Urinary bladder (tissue), 3 donors: ENCODE data around the genes GTF3C1, SBK1, NPIPB6, NUPR1 and NPIPB8.

DNA sequence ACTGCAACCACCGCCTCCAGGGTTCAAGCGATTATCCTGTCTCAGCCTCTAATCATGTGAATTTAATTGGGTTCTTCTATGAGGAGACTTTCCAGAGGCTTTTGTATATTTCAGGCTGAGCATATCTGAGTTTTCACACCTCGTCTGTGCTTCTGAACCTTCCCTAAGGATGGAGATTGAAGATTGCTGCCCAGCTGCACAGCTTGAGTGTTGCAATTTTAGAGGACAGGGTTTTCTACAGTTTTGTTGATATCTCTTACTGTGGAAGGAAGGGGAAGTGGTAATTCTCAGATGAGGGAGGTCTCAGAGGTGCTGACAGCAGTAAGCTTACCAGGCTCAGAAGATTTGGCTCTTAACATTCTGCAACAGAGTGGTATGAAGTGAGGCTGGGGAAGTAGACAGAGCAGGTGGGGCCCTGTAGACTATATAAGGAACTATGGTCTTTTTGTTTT, 45.7 kb upstream of the ARHGAP17 start:
- PRO-cap = no peak
- RAMPAGE, long total RNA = no peak

DNA sequence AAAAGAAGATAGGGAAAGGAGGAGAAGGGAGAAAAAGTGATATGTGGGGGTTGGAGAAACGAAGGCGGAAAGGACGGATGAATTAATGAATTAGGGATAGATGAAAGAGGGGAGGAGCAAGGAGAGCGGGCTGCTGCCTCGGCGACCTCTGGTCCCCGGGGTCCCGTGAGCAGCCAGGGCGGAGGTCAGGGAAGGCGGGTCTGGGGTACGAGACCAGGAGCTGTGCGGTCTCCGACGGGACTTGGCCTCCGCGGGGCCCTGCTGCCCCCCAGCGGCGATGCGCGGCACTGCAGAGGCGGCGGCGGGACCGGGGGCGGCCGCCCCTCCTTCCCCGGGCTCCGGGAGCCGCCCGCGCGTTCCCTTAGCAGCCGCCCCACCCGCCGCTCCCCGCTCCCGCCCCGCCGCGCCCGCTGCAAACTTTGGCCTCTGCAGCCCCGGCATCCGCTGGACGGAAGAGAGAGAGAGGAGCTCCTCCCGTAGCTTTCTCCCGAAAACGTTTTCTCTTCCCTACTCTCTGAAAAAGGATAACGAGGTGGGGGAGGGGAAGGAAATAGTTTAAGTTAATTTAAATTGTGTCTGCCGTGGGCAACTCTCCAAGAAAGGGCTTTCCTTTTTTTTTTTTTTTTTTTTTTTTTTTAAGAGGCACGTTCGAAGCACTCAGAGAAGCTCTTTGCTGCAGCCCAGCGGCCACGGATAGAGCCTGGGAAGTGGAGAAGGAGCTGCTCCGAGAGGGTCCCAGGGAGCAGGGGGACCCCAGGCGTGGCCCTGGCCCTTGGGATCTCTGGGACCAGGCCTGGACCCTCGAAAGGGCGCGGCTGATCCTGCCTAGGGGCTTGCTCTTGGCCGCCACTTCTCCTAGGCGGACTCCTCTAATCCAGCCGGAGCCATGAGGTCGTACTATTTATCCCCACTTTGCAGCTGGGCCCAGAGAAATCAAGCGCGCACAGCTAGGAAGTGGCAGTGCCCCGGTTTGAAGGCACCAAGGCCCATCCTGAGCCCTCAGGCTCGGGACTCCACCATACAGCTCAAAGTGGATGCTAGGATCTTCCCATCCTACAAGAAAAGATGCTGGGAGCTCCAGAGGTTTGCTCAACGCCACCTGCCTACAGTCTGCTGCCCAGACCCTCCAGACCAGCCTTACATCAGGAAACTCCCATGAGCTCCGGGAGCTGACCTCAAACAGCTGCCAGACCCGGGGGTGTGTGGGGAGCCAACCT, 43.2 kb downstream of the C16orf82 start:
- PRO-cap = unidirectional peak, plus-strand start at position 447 of the sequence
- RAMPAGE, long total RNA = no peak

DNA sequence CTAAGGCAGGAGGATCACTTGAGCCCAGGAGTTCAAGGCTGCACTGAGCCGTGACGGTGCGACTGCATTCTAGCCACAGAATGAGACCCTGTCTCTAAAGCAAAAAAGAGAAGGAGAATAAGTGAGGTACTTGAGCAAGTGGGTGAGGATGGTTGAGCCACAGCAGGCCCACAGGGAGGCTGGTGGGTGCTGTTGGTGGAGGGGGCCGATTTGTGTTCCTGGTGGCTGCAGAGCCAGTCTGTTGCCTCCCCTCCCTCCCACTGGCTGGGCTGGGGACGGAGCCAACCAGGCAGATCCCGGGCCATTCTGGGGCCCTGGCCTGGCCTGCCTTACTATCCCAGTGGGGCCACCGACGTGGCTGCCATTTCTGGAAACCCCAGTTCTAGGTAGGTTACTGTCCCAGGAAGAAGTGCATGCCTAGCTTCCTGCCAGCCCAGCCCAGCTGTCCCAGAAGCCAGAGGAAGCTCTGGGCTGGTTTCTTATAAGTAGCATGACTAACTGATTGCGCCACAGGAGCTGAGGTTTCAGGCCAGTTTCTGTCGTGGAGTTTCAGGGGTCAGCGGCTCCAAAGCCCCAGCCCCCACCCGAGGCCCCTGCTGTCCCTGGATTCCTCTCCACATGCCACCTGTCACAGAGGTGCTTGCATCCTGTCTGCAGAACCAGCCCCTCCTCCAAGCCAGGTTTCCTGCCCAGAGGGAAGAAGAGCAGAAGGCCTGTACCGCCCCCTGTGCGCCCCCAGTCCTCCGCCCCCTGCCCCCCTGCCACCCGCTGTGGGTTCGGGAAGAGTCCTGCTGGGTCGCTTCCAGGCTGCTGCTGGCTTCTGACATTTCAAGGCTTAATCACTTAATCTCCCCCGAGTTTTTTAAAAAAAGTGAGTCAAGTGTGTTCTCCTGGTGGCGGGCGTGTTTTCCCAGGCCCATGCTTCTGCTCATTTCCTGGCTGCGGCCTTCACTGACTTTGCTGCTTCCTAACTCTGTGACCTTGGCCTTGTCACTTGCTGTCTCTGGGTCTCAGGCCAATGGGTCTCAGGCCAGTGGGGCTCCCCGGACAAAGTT, 13.1 kb downstream of the IL4R start:
- PRO-cap = bidirectional peak, plus-strand start at position 532 of the sequence, minus-strand start at position 449 of the sequence
- RAMPAGE, long total RNA = no peak

DNA sequence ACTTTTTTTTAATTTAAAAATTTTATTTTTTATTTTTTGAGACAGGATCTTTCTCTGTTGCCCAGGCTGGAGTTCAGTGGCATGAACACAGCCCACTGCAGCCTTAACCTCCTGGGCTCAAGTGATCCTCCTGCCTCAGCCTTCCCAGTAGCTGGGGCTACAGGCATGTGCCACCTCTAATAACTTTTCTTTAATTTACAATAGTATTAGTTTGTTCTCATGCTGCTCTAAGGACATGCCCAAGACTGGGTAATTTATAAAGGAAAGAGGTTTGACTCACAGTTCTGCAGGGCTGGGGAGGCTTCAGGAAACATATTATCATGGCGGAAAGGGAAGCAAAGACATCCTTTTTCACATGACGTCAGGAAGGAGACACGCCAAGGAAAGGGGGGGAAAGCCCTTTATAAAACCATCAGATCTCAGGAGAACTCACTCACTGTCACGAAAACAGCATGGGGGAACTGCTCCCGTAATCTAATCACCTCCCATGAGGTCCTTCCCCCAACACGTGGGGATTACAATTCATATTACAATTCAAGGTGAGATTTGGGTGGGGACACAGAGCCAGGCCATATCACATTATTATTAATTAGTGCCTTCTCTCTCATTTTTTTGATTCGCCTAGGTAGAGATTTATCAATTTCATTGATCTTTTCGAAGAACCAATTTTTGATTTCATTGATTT, 18.3 kb downstream of the IL4R start:
- PRO-cap = unidirectional peak, plus-strand start at position 436 of the sequence
- RAMPAGE, long total RNA = no peak

DNA sequence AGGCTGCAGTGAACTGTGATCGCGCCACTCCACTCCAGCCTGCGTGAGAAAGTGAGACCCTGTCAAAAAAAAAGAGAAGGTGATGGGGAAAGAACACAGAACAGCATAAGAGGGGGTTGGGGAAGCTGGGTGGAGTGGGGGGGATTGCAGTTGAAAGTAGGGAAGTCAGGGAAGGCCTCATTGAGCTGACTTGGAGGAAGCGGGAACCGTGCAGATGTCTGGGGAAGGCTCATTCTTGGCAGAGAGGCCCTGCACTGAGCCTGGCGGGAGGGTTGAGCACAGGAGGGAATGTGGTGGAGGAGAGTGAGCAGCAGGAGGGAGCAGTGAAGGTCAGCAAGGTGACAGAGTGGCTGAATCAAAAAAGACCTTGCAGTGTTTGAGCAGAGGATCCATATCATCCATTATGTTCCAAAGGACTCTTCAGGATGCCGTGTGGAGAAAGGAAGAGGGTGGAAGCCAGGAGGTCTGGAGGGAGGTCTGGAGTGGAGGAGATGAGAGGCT, 26.9 kb downstream of the IL4R start:
- PRO-cap = no peak
- RAMPAGE, long total RNA = no peak

DNA sequence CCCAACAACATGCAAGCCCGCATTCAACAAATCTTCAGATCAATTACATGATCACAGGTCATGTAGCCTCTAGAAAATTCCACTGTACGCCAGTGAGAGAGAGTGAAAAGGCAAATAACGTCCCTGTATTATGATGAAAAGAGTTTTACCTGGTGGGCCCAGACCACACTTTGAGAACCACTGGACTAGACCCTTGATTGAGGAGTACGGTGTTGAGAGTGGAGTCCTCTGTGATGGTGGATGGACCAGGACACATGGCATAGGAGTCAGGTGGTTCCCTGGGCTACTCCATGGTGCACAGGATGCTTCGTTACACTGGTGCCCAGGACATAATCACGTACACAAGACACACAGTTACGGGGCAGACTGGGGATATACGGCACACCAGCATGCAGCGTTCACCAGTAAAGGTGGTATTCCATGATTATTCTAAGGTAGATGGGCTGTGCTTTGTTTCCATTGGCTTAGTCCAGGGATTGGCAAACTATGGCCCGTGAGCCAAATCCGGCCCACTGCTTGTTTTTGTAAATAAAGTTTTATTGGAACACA, 29.1 kb downstream of the IL4R start:
- PRO-cap = no peak
- RAMPAGE, long total RNA = no peak

DNA sequence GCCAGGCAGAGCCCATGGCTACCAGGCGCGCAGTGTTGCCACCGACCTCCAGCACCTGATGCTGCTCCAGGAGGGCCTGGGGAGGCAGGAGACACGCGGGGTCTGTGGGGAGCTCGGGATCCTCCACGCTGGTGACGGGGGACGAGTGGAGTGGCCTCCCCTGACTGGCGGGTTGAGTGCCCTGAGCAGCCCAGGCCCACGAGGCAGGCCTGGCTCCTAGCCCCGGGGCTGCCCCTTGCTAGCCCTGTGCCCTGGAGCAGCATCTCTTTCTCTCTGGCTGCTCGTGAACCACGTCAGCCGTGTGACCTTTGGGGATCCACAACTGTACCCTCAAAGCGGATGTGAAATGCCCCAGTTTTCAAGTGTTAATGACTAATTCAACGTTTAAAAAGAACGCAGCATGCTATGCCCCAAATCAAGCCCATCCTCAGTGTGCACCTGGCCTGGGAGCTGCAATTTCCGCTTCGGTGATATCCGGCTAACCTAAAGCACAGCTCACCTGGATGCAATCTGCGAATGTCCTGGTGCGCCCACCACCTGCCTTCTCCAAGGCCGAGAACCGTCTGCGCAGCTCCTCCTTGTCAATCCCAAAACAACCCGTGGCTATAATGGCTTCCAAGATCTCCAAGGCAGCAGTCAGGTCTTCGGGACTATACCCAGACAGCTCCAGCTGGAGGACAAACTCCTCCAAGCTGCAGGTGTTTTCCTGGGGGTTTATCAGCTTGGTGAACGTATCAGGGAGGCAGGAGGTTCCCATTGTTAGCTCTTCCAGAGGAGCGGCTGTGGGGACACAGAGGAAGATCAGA, 63.0 kb downstream of the IL21R start:
- PRO-cap = no peak
- RAMPAGE, long total RNA = no peak

DNA sequence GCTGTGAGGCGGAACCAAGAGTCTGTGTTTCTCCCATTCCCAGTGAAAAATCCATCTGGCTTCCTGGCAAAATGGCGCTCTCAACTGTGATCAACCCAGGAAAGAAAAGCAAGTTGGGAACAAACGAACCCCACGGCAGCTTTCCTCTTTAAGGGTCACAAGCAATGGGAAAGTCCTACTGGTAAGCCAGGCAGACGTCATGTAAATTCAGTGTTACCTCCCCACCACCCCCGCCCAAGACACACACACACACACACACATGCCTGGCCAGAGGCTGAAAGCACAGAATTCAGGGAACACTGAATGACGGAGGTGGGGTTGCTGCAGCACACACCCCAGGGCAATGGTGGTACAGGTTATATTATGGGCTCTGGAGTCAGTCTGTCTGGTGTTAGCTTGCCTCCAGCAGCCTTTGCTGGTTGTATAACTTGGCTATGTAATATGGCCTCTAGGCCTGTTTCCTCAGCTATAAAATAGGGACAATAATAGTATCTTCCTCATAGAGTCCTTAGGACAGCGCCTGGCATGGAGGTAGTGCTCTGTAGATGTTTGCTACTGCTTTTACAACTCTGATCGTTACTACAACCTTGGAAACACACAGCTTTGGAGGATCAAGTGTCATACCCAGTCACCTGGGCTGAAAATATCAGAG, 31.6 kb downstream of the GTF3C1 start:
- PRO-cap = no peak
- RAMPAGE, long total RNA = no peak

GRCh38 chr16:27549261-27550251, at the start of gene GTF3C1:
TSS of gene GTF3C1 (minus strand) at chr16:27549913.
- PRO-cap = bidirectional peak, plus-strand start at chr16:27550106, minus-strand start at chr16:27549913
- RAMPAGE, long total RNA = start-site peak on the minus strand at chr16:27549896-27549937, 670 and 115 reads in 2 replicates; start-site peak on the plus strand at chr16:27550107-27550161, 133 and 138 reads in 2 replicates

DNA sequence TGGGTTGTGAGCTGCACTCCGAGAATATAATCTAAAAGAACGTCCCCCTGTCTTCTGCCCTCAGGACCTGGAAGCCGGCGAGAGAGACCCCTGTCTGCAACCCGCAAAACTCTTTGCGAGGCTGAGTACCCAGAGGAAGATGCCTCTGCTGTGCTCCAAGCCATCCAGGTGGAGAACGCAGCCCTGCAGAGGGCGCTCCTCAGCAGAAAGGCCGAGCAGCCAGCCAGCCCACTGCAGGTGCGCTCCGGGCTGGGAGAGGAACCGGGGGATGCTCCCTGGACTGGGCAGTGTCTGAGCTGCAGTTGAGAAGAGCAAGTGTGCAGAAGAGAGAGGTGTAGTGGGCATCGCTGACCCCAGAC, 148.3 kb downstream of the KATNIP start:
- PRO-cap = no peak
- RAMPAGE, long total RNA = no peak

DNA sequence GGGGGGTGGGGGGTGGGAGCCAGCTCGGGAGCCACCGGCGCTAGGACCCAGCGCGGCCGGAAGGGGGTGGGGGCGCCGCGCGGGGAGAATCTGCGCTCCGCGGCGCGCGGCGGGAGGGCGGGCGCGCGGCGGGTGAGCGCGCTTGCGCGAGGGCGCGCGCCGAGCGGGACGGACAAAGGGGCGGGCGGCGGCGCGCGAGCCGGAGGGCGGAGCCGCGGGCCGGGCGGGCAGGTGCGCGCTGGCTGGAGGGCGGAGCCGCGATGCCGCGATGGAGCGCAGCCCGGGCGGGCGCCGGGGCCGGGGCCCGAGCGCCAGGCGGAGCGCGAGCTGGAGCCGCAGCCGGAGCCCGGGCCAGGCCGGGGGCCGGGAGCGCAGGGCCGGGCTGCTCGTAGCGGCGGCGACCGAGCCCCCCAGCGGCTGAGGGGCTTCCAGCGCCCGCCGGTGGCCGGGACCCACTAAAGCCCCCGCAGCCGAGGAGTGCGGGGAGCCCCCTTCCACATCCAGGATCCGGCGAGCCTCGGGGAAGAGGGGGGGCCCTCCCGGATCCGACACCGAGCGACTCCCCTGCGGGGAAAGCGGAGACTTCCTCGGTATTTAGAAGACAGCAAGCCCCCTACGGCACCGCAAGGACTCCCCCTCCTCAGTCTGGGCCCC, at the start of gene SBK1:
Gene SBK1, plus strand, starts transcription at position 260 of the 654 bp plus-strand sequence.
- PRO-cap = unidirectional peak, plus-strand start at position 260 of the sequence; unidirectional peak, minus-strand start at position 412 of the sequence
- RAMPAGE, long total RNA = no peak

DNA sequence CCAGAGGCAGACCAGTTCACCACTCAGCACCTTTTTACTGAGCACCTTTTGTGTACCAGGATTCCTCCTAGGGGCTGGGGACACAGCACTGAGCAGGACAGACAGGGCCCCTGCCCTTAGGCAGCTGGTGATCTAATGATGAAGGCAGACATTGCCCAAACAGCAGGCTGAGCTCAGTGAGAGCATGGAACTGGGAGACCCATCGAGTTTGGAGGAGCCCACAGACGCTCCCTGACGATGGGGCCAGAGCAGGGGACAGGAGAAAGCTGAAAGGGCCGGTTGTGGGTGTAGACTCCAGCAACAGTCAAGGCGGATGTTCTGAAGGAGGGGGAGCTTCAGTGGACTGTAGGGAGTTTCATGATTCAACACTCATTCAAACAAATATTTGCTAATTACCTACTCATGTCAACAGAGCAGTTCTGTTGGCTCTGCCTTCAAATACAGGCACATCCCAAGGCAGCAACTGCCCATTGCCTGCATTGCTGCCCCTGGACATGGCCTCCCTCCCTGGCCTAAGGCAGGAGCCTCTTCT, 32.1 kb downstream of the SBK1 start:
- PRO-cap = no peak
- RAMPAGE, long total RNA = no peak

DNA sequence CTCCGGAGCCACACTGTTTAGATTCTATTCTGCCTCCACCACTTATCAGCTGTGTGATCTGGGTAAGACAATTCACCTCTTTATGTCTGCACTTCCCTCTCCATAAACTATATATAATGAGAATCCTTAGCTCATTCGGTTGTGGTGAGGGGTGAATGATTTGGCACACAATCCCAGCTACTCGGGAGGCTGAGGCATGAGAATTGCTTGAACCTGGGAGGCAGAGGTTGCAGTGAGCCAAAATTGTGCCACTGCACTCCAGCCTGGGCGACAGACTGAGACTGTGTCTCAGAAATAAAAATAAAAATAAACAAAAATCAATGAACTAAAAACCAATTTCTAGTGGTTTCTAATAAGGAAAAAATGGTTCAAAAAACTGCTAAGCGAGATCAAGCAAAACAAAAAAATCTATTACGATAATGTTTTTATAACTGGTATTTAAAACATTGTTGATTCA, at the start of gene NPIPB6:
Gene NPIPB6, minus strand, starts transcription at position 168 of the 457 bp plus-strand sequence.
- PRO-cap = no peak
- RAMPAGE, long total RNA = no peak

GRCh38 chr16:28534215-28535272, 4.2 kb downstream of the NUPR1 start:
- PRO-cap = bidirectional peak, plus-strand start at chr16:28534808, minus-strand start at chr16:28534588
- RAMPAGE, long total RNA = no peak

GRCh38 chr16:28538508-28539598, at the start of gene NUPR1:
TSS of gene NUPR1 (minus strand) at chr16:28538974.
- PRO-cap = bidirectional peak, plus-strand start at chr16:28539205, minus-strand start at chr16:28538941
- RAMPAGE, long total RNA = start-site peak on the minus strand at chr16:28538918-28539039, 9,317 and 7,036 reads in 2 replicates

- PRO-cap = unidirectional peak, plus-strand start at chr16:28543186
- RAMPAGE, long total RNA = no peak
These were observed 4.2 kb upstream of the NUPR1 start for GRCh38 chr16:28542768-28543488.

DNA sequence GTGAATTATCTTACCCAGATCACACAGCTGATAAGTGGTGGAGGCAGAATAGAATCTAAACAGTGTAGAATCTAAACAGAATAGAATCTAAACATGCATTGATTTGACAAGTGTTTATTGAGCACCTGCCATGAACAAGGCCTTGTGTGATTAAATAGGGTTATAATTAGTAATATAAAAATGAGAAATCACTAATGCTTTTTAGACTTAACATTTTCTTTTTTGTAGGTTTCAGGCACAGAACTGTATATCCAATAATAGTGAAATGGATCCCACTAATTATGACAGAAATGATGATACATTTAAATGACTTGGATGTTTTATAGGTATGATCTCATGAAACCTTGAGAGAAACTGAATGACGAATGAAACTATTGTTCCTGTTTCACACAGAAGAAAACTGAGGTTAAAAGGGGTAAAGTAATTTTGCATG, at the start of gene NPIPB8:
Gene NPIPB8, plus strand, starts transcription at position 320 of the 433 bp plus-strand sequence.
- PRO-cap = no peak
- RAMPAGE, long total RNA = no peak

DNA sequence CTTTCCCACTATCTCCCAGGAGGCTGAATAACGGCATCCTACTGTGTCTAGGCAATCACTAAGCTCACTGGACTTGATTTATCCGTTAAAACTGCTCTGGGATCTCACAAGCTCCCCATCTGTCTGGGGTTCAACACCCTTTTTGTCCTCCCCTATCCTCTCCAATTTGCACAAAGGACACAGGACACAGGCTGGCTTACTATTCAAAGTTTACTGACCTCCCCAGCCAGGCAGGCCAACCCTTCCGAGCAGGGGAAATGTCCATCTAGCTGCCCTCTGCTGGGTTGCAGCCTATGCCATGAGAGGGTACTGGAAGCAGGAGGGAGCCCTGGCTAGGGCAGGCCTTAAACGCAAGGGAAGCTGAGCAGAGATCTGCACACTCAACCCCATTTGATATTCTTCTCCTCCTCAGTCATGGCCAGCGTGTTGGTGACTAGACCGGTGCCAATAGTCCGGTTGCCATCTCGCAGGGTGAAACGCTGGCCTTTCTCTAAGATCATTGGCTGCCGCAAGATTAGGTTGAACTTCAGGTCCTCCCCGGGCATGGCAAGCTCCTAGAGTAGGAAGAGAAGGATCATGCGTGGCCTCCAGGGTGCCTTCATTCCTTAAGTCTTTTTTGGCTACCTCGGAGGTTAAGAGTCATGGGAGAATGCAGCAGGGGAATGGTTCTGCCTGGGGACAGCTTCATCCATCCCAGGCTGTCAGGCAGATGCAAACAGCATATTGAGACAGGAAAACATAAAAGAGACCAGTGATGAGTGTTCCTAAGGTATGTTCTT, 3.4 kb downstream of the TUFM start:
- PRO-cap = no peak
- RAMPAGE, long total RNA = no peak

- PRO-cap = no peak
- RAMPAGE, long total RNA = no peak
These were observed 5.2 kb downstream of the SH2B1 start for GRCh38 chr16:28868668-28869386.

DNA sequence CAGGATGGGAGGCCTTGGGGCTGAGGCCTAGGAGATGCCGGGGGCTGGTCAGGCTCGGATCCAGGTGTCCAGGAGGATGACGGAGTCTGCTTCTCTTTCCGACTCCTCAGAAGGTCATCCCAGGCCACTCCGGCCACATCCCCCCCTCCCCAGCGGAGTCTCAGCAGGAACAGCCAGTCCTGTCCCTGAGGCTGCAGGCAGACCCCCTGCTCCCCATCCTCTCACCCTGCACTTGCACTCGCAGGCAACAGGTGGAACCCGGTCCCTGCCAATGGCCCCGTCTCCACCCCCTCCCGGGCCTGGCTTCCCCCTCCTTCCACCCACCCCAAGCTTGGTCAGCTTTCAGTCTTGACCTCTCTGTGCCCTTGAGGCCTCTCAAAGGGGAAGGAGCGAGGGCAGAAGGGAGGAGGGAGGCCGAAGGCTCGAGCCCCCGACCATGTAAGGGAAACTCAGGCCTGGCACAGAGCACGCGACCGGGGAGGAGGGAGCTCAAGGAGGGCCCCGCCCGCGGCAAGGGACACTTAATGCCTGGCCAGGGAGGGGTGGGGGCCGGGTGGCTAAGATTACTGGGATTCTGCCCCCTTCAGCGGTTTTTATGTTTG, 4.4 kb downstream of the ATP2A1 start:
- PRO-cap = no peak
- RAMPAGE, long total RNA = no peak